ENCODE measurements around a stretch of chr4.

DNA sequence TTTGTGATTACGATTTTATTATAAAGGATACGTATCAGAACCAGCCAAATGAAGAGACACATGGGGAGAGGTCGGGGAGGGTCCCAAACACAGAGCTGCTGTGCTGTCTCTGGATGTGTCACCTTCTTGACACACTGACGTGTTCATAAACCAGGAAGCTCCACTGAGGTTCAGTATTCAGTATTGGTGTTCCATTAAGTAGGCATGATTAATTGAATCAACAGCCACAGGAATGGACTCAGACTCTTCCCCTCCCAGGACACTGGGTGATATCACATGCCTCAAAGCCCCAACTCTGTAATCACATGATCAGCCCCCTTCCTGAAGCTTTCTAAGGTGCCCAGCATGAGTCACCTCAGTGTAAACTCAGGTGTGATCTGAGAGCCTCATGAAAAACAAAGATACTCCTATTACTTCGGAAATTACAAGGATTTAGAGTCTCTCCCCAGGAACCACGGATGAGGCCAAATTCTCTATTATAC is 21.1 kb upstream of the HNRNPD start:
- PRO-cap, 3 experiments, result no peak in any of the 3 experiments
- RAMPAGE, long total RNA, result no peak

GRCh38 chr4:82557316-82557600 is 4.5 kb downstream of the TMEM150C start:
- PRO-cap, 3 experiments, result no peak in any of the 3 experiments
- RAMPAGE, long total RNA, result no peak

- PRO-cap, 3 experiments, result no peak in any of the 3 experiments
- RAMPAGE, long total RNA, result no peak
These were observed 4.9 kb downstream of the SEC31A start for GRCh38 chr4:82885944-82886625.

DNA sequence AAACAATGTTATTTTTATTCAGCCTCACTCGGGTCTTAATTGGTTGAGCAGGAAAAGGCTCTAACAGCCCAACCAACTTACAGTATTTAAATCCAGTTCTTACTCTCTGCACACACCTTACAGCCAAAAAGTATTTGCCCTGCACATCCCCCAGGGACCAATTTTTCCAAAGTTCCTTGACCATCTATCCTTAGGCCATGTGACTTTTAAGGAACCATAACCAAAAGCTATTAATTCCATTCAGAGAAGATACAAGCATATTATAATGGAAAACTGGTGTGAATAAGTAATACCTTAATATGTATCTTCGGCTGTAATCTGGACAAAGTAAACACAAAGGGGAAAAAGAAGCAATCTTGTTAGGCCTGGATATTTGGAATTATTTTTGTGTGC is 1.1 kb upstream of the THAP9 start:
- PRO-cap, 3 experiments, result no peak in any of the 3 experiments
- RAMPAGE, long total RNA, result no peak

DNA sequence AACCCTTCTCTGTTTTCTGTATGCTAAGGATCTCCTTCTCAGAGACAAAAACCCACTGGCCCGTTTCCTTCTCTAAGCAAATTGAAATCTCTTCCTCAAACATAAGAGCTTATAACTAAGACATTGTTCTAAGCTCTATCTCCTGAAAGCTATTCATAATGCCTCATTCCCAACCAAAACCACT is 805 bp upstream of the THAP9 start:
- PRO-cap, 3 experiments, result no peak in any of the 3 experiments
- RAMPAGE, long total RNA, result no peak

DNA sequence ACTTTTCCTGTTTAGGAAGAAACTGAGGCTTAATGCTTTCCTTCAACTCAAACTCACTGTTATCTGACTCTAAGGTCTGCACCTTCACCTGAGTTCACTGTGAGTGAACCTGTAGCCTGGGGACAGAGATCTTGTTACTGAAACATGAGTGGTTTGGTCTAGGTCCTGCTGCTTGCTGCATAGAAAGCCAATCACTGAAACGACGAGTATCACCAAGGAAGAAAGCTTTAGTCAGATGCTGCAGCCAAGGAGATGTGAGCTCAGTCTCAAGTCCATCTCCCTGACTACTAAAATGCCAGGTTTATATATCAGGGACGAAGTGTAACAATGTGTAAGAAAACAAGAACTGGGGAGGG is 19.5 kb upstream of the ABRAXAS1 start:
- PRO-cap, 3 experiments, result no peak in any of the 3 experiments
- RAMPAGE, long total RNA, result no peak

DNA sequence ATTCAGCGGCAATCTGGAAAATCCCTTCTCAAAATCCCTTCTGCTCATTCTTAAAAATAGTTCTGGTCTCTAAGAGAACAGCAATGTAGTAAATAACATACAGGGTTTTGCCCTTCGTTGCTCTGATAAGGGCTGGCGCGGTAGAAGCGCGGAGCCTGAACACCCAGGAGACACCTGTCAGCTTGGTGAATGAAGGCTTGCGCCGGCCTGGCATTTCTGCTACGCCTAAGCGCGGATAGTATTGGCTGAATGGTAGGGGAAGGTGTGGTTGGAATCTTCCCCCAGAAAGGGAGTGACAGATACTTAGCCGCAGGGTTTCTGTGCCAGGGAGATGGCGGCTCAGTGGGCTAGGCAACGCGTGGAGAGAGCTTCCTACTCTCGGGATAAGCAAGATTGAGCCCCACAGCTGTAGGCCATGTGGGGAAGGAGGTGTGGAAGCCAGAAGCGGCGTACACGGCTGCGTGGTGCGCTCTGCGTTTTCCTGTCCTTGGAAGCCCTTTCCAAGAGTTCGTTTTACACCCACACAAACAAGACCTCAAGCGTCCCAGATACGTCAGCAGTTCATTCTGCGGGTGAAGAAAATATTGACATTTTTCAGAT is 490 bp upstream of the GPAT3 start:
- PRO-cap, 3 experiments, result peak in 1 of 3 experiments; most common plus-strand start position 312 of the sequence (in 1); most common minus-strand start position 161 of the sequence (in 1)
- RAMPAGE, long total RNA, result no peak

DNA sequence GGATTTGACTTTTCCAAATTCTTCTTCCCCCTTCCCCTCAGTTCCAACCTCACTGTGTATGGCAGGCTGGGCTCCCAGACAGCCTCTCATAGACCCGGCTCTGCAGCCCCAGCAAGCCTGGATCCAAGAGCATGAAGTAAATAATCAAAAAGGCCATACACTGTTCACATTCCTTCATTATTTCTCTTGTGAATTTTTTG is 446.7 kb downstream of the NKX6-1 start:
- PRO-cap, 3 experiments, result no peak in any of the 3 experiments
- RAMPAGE, long total RNA, result no peak

GRCh38 chr4:84087592-84088257 is 411.4 kb downstream of the NKX6-1 start:
- PRO-cap, 3 experiments, result no peak in any of the 3 experiments
- RAMPAGE, long total RNA, result no peak

DNA sequence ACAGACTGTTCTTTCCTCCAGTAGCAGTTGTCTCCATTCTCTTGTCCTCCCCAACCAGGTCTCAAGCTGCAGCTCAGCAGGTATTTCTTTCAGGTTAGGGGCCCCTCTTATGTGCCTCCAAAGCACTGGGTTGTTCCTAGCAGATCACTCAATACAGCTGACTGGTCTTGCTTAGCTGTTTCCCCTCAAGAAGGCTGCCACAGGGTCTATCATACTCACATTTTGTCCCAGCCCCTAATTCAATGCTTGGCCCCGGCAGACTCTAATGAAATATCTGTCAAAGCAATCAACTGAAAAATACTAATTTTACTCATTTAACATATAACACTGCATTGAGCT is 156.6 kb downstream of the CDS1 start:
- PRO-cap, 3 experiments, result no peak in any of the 3 experiments
- RAMPAGE, long total RNA, result no peak

DNA sequence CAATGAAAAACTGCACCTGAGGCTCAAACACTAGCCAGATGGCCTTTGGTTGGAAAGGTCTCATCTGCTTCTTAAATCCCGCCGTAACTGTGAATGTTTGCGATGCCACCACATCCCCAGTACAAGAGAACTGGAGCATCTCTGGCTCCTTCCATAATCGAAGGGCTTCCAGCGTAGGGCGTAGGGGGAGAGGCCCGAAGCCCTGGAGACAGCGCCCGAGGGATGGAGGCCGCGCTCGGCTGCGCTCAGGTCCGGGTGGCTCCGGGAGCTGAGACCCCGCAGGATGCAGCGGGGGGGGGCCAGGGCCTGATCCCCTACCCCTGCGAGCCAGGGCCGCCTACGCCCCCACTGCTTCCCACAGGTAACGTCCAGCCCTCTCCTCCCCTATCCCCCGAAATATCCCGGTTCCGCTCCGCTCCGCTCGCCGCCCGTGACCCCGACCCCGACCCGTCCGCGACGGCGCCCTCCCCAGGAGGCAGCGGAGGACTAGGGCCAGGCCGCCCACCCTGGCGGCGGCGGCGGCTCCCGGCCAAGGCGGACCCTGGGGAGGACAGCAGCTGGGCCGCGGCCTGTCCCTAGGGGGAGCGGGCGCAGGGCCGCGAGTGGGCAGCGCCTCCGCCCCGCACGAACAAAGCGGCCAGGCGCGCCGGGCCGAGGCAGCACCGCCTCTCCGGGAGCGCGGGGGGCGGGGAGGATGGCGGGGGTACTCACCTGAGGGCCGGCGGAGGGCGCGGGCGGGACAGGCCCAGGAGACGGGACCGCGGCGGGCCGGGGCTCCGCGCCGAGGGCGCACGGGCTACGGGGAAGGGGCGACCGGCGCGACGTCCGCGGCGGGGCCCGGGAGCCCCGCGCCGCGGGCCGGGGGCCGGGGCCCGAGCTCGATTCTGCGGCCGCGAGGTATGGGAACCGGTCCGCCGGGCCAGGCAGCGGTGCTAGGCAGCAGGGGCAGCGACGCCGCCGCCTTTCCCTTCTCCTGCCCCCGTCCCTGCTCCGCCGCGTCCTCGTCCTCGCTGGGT is 684 bp downstream of the WDFY3 start:
- PRO-cap, 3 experiments, result peak in 1 of 3 experiments; most common plus-strand start position 154 of the sequence (in 1); most common minus-strand start position 182 of the sequence (in 1)
- RAMPAGE, long total RNA, result no peak

GRCh38 chr4:85680914-85681902 is 206.3 kb downstream of the ARHGAP24 start:
- PRO-cap, 3 experiments, result no peak in any of the 3 experiments
- RAMPAGE, long total RNA, result no peak

GRCh38 chr4:85762245-85762543 is 287.2 kb downstream of the ARHGAP24 start:
- PRO-cap, 3 experiments, result no peak in any of the 3 experiments
- RAMPAGE, long total RNA, result no peak

DNA sequence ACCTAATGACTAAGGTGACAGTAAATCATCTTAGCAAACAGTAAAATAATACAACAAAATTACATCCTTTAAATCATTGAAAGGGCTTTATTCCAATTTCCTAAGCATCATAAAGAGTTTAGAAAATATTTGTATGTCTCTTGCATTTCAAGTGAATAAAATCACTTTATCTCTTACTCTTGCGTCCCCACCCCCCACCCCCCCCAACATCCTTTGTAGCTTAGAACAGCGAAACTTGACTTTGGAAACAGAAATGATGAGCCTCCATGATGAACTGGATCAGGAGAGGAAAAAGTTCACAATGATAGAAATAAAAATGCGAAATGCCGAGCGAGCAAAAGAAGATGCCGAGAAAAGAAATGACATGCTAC is 359.6 kb downstream of the MAPK10 start:
- PRO-cap, 3 experiments, result no peak in any of the 3 experiments
- RAMPAGE, long total RNA, result no peak

DNA sequence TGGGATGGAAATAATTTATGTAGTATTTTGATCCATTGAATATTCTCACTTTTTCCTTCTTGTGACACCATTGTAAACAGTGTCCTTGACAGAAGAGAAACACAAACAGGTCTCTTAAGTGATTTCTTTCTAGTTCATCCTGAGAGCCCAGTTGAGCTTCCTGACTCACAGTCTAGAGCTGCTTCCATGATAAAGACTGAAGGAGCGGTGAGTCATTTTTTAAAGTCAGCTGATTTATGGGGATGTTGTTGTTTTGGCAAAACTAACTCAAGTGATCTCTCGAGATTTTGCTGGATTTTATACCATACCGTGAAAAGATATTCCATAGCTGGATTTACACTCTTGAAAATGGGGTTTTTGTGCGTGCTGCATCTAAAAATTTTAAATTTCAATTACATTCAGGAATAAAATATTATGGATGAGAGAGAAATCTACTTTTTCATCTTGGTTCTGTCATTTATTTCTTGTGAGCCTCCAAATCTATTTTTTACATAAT is 76.9 kb downstream of the AFF1 start:
- PRO-cap, 3 experiments, result no peak in any of the 3 experiments
- RAMPAGE, long total RNA, result no peak

GRCh38 chr4:87052042-87052666 is 117.3 kb downstream of the AFF1 start:
- PRO-cap, 3 experiments, result no peak in any of the 3 experiments
- RAMPAGE, long total RNA, result no peak

- PRO-cap, 3 experiments, result no peak in any of the 3 experiments
- RAMPAGE, long total RNA, result no peak
These were observed 141.2 kb downstream of the KLHL8 start for GRCh38 chr4:87079046-87079721.

GRCh38 chr4:87103480-87104402 is 116.7 kb downstream of the KLHL8 start:
- PRO-cap, 3 experiments, result no peak in any of the 3 experiments
- RAMPAGE, long total RNA, result no peak

DNA sequence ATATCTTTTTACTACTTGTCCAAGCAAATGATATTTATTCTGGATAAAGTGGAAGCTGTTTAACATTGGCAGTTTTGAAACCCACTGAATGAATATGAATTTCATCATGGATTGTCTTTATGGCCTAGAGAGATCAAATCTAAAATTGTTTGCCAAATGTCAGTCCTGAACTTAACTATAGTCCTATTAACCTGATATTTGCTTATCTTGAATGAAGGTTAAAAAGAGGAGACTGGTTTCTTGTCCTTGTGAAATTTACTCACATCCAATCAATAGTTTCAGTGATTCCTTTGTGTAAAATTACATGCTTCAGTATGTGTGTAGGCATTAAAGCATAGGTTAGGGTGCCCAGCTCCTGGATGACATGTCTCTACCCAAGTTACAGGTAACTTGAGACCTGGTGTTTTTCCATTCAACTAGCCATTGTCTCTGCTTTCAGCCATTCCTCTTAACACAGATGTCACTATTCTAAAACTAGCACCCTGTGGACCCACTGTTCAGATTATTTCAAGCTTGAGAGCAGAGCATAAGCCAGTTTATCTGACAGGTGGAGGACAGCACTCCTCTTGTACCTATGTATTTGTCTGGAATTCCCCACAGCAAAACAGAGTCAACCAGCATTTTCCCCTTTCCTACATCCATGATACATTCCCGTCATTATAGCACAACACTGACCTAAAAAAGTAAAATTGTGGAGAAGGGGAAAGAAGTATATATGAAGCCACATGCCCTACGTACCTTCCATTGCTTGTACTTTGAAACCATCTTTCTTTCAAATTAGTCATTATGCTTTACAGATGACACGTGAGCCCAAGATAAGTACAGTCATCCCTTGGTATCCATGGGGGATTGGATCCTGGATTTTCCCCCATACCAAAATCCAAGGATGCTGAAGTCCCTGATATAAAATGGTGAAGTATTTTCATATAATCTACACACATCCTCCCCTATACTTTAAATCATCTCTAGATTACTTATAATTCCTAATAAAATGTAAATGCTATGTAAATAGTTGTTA is 73.5 kb downstream of the KLHL8 start:
- PRO-cap, 3 experiments, result no peak in any of the 3 experiments
- RAMPAGE, long total RNA, result no peak

- PRO-cap, 3 experiments, result no peak in any of the 3 experiments
- RAMPAGE, long total RNA, result no peak
These were observed 13.0 kb upstream of the NUDT9 start for GRCh38 chr4:87409205-87409981.